H9 (cell line): Measurements from ENCODE around the genes SEZ6L2, TAOK2, SULT1A3, ZNF48, FBRS and TMEM265.

DNA sequence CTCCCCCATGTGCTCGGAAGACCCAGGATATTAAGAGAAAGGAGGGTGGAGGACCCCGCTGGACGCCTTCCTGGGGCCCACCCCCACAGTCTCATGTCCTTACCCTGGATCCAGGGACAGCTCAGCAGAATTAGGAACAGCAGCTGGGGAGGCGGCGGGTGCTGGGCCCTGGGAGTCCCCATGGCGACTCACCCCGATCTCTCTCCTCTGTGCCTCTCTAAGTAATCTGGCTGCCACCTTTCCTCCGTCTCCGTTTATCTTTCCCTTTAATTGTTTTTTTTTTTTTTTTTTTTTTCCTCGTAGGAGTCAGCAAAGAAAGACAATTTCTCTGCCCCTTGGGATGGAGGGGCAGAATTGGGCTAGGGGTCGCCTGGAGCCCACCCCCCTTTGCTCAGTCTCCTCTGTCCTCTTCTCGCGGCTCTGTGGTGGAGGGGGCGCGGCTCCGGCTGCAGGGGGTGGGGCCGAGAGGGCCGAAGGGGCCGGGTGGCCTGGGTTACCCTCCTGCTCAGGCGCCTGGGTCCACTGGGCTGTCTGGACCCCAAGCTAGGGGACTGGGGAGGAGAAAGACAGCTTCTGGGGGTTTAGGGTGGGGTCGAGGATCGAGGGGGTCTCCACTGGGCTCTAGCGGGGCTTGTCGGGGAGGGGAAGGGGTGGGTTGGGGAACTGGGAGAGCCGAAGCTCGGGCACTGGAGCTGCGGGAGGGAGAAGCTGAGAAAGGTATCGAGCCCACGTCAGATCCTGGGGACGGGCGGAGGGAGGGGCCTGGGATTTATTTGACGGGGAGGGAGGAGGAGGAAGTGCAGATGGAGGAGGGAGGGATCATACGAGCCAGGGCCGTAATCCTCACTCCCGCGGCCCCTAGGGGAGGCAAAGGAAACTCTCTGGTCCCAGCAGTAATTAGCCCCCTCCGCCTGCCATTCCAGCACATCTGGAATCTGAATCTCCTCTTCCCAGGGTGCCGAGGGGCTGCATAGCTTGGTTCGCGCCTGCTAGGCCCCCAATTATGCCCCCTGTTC is at the start of gene SEZ6L2:
SEZ6L2 (minus strand) TSS at position 713 of the 1,016 bp plus-strand sequence.
- PRO-cap = bidirectional peak, plus-strand start at position 464 of the sequence, minus-strand start at position 422 of the sequence; bidirectional peak, plus-strand start at position 846 of the sequence, minus-strand start at position 688 of the sequence

DNA sequence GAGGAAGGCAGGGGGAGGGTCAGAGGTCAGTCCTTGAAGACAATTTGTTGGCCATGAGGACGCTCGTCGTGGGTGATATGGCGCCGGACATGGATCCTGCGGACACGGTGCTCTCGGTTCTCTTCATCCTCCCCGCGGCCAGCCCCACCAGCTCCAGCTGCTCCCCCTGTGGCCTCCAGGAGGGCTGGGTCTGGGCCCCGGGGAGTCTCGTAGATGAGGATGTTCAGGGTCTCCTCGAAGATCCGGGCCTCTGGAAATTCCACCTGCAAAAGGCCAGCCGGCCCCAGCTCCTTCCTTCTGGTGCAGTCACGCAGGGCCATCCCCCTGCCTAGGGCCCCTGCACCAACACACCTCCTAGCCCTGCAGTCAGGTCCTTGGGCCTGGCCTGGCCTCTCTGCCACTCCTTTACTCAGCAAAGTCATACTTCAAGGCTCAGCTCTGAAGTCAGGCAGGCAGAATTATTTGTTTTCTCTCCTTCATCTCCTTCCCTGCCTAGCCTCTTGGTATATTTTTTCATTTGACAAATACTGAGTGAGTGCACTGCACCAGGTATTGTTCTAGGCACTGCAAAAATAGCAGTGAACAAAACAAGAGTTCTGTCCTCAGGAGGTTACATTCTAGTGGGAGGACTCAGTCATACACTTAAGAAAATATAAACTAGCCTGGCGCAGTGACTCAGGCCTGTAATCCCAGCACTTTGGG is 6.7 kb downstream of the ASPHD1 start:
- PRO-cap = no peak

GRCh38 chr16:29973093-29974050 is at the start of gene TAOK2:
Gene TAOK2 (plus strand): TSS chr16:29973868.
- PRO-cap = bidirectional peak, plus-strand start at chr16:29973872, minus-strand start at chr16:29973574

- PRO-cap = no peak
Observed at GRCh38 chr16:30007473-30008092, 3.2 kb downstream of the DOC2A start.

- PRO-cap = no peak
Observed at GRCh38 chr16:30055042-30055649, 2.2 kb downstream of the ENSG00000285043 start.

DNA sequence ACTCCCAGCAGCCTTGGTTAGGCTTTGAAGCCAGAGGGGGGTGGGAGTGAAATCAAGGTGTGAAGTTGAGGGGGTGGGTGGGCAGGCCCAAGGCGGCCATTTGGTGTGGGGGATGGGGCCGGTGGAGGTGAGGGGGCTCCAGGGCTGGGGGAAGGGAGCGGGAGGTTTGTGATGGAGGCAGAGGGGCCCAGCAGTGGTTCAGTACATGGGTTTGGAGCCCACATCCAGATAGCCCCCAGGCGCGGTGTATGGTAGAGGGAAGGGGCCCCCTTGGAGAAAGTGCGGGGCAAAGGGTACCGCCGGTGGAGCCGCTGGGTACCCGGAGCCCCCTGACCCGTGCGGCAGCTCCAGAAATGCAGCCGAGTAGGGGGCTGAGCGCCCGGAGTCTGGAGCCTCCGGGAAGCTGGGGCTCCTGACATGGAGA is 5.7 kb downstream of the TBX6 start:
- PRO-cap = no peak

DNA sequence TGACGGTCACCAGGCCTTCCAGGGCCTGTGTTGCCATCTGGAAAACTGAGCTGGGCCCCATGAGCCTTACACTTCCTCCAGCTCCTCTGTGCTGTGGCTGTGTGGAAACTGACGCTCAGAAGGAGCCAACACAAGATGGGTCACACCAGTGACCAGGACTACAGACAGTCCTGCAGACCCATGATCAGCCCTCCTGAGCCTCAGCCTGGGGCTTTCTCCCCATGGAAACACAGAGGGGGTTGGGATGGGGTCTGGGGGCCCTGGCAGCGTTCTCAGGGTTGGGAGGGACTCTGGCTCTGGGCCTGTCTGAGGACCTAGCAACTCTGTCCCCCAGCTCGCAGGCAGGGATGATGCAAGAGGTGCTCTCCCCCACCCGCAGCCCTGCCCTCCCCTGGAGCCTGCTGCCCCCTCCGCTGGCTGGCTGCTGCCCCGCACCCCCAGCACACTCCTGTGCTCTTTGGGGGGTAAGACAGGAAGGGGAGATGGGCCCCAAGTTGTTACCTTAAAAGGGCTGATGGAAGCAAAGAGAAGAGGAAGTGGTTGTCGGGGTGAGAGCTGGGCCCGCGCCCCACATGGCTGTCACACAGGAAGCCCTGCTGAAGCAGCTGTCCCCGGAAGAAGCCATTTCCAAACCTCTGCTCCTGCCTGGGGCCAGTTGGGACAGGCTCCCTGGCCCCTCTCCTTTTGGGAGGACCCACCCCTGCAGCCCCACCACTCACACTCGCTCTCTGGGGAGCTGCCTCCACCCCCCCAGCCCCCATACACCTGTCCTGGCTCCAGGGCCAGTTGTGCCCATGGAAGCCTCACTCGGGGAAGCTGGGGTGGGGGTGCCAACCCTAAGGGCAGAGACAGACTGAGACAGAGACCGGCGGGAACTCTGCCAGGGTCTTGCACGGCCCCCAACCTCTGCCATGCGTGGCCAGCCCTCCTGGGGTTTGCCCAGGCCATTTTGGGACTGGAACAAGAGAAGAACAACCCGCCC is 2.4 kb downstream of the CORO1A start:
- PRO-cap = no peak

DNA sequence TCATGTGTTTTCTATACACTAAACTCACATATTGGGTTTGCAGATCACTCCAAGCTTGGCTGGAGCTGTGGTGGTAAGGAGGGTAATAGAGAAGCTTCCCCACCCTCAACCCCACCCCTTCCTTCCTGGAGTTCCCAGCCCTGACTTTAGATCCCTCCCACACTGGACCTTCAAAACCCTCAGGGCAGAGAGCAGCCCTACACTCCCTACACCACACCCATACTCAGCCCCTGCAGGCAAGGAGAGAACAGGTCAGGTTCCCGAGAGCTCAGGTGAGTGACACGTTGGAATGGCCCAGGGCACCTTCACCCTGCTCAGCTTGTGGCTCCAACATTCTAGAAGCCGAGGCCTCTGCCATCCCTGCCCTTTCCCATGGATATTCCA is at the start of gene SULT1A3:
SULT1A3 (plus strand) TSS at position 200 of the 384 bp plus-strand sequence.
- PRO-cap = no peak

GRCh38 chr16:30208919-30209399 is 9.9 kb downstream of the SULT1A3 start:
- PRO-cap = no peak

DNA sequence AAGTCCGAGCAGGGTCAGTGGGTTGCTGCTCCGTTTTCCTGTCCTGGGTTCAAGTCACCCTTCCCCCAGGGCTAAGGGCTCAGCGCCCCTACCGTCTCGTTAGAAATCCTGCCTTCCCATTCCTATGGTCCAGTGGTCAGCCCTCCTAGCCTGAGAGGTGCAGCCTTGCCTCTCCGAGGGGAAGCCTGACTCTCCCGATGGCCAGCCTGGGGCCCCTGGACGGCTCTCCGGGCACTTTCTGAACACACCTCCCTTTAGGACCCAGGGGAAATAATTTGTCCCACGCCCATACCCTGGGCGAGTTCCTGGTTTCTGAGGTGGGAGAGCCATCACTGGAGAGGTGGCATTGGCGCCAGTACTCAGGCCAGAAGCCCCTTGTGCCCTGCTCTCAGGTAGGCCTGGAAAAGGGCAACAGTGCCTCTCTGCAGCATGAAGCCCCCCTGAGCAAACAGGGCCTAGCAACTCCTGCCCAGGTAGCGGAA is 541 bp upstream of the CD2BP2 start:
- PRO-cap = bidirectional peak, plus-strand start at position 125 of the sequence, minus-strand start at position 56 of the sequence; bidirectional peak, plus-strand start at position 329 of the sequence, minus-strand start at position 244 of the sequence

- PRO-cap = bidirectional peak, plus-strand start at chr16:30395706, minus-strand start at chr16:30395528
Observed at GRCh38 chr16:30395171-30395664, at the start of gene ZNF48. Gene ZNF48 (plus strand): TSS chr16:30395420.

- PRO-cap = no peak
Observed at GRCh38 chr16:30623428-30624550, 13.6 kb upstream of the ZNF689 start.

GRCh38 chr16:30628628-30629178 is 18.5 kb upstream of the ZNF689 start:
- PRO-cap = no peak

DNA sequence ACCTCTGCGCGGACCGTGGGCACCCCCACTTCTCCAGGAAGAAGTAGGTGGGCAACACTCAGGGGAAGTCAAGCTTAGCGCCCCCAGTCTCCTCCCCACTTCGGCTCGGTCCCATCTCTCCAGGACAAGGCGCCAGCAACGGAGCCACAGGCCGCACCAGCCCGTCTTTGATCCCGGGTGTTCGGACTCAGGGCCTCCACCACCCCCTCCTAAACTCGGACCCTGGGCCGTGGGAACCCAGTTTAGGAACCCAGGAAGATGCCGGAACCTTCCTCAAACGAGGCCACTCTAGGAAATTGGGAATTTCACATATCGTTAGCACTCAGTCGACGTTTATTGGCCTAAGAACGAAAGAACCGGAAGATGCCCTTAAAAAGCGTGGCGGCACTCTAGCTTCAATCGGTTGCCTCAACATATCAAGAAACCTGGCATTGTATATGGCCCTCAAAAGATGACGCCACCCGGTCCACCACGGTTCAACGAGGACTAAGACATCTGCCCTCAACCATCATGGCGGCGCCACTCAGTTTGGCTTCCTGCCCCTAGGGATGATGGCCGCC is 606 bp upstream of the PRR14 start:
- PRO-cap = bidirectional peak, plus-strand start outside the sequence, minus-strand start at position 488 of the sequence

GRCh38 chr16:30651216-30651987 is 642 bp downstream of the PRR14 start:
- PRO-cap = unidirectional peak, minus-strand start at chr16:30651818

DNA sequence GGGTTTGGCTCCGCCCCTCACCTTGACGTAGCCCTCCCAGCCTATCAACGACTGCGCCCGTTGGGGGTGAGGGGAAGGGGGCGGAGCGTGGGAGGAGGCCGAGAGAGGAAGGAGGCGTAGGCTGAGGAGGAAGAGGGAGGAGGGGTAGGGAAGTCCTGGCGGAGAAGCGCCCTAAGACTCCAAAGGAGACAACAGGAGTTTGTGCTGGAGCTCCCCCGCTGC is at the start of gene FBRS:
FBRS (plus strand) TSS at position 101 of the 222 bp plus-strand sequence.
- PRO-cap = bidirectional peak, plus-strand start at position 117 of the sequence, minus-strand start outside the sequence

DNA sequence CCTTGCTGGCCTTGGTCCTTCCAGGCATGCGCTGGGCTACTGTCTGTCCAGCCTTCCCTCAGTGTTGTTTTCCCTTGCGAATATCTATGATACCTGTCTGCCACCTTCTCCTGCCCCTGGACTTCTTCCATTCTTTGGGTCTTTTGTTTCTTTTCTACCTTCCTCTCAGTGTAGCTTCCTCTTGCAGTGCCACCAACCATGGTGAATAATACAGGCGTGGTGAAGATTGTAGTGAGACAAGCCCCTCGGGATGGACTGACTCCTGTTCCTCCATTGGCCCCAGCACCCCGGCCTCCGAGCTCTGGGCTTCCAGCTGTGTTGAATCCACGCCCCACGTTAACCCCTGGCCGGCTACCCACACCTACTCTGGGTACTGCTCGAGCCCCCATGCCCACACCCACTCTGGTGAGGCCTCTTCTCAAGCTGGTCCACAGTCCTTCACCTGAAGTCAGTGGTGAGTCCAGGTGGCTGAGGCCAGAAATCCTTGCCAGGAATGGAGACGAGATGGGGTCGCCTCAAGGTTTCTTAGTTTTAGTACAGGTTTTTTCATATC is 17.6 kb upstream of the TMEM265 start:
- PRO-cap = no peak

GRCh38 chr16:30724364-30725255 is 15.8 kb upstream of the TMEM265 start:
- PRO-cap = no peak

DNA sequence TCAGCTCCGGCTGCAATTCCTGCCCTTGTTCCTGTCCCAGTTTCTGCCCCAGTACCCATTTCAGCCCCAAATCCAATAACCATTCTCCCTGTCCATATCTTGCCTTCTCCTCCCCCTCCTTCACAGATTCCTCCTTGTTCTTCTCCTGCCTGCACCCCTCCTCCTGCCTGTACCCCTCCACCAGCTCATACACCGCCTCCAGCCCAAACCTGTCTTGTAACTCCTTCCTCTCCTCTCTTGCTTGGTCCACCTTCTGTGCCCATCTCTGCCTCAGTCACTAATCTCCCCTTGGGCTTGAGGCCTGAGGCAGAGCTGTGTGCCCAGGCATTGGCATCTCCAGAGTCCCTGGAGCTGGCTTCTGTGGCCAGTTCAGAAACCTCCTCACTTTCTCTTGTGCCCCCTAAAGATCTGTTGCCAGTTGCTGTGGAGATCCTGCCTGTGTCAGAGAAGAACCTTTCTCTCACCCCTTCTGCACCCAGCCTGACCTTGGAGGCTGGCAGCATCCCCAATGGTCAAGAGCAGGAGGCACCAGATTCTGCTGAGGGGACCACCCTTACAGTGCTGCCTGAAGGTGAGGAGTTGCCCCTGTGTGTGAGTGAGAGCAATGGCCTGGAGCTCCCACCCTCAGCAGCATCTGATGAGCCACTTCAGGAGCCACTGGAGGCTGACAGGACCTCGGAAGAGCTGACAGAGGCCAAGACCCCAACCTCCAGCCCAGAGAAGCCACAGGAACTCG is 2.9 kb upstream of the TMEM265 start:
- PRO-cap = no peak

DNA sequence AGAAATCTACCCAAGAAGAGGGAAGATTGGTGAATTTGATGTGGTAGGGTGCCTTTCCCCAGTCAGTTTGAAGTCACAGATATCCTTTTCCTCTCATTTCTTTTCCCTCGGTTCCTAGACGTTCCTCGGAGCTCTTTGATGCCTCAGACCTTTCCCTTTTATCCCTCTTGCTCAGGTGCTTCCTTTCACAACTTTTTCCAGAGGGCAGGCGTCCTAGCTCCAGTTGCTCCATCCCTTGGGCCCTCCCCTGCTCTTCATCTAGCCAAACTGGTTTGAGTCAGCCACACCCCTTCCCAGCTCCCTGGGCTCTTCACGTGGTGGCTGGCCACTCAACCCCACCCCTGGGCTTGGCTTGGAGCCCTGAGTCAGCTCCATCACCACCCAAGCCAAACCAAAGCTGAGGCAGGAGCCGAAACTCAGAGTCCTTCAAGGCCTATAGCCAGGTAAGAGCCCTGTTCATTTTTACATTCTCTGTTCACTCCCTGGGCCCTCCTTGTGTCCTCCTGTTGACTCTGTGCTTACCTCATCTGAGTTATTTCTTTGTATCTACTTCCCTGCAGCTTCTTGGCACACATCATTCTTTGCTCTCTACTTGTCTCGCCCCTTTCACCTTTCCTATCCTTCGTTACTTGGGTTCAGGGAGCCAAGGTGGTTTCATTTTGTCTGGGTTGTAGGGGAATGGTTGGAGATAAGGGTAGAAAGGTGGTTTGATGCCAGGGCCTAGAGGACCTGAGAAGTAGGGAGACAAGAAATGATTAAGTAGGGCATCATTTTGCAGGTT is at the start of gene TMEM265:
TMEM265 (plus strand) TSS at position 378 of the 781 bp plus-strand sequence.
- PRO-cap = bidirectional peak, plus-strand start at position 377 of the sequence, minus-strand start at position 160 of the sequence